ENCODE data around the gene INTS6.

DNA sequence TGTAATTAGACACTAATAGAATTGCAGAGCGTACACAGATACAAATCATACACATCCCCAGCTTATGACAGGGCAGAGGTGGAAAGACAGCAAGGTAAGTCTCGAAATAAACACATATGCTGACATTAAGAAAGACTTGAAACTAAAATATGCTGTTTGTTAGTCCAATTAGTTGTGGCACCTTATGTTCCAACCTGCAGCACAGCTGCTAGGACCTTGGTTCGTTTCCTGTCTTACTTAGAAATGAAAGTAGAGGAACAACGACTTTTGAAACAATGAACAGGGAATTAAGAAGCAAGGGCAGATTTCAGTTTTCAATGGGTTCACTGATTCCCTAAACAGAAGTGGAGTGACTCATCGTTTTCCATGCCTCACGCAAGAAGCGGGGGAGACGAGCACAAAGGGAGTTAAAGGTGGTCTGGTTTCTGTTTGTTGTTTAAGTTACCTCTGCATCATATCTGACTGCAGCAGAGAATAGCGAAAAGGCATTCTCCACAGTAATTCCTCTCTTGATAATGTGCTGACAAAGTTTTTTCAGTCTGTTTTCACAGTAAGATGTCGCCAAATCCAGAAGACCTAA, 44.8 kb downstream of the PHF11 start:
- PRO-cap = no peak

DNA sequence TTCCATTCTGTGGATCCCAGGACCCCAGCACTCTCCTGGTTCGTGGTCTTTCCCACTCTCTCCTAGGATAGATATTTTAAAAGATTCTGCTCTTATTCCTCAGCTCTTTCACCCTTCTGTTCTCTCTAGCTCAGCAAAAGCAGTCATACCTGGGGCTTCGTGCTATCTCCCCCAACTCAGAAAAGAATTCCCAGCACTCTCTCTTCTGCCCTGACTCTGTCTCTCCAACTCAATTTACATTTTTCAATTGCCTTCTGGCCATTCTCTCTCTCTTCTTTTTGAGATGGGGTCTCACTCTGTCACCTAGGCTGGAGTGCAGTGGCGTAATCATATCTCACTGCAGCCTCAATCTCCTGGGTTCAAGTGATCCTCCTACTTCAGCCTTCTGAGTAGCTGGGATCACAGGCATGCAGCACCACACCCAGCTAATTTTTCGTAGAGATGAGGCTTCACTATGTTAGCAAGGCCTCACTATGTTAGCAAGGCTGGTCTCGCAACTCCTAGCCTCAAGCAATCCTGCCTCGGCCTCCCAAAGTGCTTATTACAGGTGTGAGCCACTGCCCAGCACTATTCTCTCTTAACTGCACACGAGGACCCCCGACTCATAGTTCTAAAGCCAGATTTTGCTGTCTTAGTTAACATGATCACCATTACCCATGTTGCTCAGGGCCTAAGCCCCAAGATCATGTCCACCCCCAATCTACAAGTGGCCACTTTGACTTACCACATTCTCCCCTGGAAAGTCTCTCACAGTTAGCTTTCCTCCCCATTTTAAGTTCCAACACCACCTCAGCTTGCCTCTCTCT, 4.5 kb downstream of the EBPL start:
- PRO-cap = no peak

DNA sequence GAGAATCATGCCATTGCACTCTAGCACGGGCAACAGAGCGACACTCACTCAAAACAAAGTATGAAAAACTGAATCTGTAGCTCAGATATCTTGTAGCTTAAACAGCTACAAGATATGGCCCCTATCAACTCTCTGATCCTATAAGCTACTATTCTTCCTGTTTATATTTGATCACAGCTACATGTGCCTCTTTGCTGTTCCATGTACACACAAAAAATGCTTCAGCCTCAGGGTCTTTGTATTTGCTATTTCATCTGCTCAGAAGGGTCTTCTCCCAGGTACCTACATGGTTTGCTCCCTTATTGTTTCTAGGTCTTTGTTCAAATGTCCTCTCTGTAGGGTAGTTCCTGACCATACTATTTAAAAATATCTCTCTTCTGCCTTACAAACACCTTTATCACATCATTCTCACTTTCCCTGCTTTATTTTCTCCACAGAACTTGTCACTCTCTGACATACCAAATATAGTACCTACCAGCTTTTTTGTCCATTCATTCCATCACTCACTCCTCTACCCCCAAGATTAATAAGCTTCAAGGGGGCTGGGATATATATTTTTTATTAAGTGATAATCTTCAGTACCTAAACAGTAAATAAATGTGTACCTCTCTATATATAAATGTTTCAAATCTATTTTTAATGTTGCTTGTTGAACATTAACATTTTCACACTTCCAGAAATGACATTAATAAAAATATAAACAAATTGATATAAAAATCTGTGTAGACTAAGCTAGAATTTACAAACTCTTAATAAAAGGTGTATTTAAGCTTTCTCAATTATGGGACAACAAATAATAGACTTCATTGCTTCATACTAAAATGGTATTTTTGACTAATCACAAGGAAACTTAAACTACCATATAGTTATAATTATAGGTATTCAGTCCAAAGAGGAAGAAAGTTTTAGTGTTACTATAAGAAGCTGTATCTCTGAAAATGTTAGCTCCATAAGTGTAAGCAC, 27.9 kb downstream of the KCNRG start:
- PRO-cap = no peak

DNA sequence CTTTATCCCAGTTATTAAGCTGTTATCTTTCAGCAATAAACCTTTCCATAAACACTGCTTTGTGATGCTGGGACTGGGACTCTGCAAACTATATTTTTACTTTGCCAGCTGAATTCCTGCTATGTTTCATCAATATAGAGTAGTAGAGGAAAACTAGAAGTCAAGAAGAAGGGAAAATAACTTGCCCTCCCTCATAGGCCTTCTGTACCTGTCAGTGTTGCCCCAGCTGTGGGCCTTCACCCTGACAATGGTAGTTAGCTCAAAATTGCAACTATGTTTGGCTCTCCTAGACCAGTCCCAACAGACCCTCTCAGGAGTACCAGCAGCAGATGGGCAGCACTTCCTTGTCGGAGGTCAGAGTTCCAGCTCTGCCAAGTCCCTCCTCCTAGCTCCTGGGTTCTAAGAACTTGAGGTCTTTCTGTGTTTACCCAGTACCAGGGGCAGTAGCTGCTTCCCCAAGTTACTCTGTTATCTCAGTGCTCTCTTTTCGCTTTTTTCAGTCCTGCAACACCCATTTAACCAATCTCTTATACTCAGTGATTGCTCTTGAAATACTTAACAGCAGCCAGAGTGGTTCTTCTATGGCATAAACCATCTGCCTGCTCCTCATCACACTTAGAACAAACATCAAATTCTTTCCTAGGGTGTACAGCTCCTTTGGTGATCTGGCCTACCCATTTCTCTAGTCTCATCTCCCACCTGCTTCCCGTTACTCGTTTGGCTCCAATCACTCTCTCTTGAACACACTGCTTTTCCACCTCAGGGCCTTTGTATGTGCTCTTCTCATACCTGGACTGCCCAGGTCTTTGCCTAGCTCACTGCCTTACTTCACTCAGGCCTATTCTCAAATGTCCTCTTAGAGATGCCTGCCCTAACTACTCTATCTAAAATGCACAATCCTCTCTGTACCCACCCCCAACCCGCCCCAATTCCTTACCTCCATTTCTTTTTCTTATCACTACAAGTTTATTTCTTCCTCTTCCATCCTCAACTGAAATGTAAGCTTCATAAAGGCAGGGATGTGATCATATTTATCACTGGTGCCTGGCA, 100.2 kb downstream of the KCNRG start:
- PRO-cap = no peak

DNA sequence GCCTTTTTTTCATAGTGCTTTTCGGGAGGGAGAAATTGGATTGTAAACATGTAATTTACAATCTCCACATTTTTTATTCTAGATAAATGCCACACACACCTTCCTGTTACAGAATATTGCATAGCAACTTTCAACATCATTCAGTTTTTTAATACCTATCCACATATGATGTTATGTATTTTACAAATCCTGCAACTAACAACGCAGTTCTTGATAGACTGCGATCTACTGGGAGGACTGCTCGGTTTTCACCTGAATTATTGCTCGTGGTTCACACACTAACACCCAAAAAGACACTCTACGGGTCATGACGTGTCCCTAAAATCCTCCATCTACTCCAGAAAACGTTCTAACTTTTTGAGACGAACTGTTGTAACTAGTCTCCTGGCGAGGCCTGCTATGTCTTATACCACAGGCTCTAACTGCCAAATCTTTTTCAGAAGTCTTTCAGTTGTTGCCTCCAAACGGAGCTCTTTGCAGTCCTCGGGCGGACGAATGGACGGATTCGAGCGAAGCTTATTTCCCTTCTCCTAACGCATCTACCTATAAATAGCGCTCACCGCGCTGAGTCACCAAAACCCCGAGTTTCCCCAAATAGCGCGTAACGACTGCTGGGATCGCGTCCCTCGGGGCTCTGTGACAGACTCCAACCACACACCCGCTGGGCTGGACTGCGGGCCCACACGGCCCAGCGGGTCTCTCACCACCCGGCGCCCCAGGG, 108.3 kb downstream of the KCNRG start:
- PRO-cap = bidirectional peak, plus-strand start at position 653 of the sequence, minus-strand start at position 522 of the sequence

DNA sequence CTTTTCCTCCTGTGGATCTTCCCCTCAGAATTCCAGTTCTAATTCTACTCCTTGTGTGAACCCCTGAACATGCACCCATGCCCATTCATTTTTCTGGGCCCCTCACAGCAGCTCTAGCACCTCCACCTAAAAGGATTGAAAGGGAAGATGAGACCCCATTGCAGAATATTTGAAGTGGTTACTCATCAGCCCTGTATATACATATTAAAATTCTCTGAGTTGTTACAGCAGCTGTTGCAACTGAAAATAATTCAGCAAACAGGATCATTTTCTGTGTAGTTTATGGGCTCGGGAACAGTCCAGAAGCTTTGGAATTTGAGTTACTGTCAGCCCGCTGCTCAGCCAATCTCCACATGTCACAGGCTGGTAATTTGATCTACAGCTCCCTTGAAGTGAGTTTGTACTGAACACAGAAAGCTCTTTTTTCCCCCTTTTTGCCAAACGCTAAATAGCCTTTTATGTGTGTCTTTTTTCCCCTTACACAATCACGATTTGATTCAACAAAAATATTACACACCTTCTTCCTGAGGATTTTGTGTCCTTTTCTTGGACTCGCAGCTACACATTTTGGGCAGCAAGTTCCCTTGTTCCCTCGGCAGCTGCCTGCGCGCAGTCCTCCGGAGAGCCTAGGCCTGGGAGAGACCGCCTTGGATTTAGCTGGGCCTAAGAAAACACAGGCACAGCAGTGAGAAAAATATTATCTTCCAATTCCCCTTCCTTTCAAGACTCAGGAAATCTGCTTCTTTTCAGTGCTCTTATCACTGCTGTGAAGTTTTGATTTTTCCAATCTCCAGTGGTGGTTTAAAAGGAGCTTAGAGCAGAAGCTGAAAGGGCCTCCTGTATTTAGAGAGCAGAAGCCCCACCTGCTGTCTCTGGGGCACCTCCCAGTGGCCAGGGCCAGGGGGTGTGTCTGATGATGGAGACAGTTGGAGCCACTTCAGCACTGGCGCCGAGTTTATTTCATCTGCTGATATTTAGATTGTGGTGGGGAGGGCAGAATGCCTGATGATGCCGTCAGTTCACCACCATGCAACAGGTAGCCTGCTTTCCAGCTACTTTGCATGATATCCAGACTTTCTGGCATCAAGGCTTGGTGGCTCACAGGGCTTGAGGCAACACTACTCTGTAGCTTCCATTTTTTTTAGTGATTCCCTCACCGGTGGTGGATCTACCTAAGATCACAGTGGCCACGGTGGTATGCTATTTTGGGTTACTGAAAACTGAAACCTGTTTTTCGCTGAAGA, 371.5 kb downstream of the KCNRG start:
- PRO-cap = no peak

- PRO-cap = no peak
Observed at GRCh38 chr13:50512632-50512936, 330.9 kb downstream of the DLEU7 start.

DNA sequence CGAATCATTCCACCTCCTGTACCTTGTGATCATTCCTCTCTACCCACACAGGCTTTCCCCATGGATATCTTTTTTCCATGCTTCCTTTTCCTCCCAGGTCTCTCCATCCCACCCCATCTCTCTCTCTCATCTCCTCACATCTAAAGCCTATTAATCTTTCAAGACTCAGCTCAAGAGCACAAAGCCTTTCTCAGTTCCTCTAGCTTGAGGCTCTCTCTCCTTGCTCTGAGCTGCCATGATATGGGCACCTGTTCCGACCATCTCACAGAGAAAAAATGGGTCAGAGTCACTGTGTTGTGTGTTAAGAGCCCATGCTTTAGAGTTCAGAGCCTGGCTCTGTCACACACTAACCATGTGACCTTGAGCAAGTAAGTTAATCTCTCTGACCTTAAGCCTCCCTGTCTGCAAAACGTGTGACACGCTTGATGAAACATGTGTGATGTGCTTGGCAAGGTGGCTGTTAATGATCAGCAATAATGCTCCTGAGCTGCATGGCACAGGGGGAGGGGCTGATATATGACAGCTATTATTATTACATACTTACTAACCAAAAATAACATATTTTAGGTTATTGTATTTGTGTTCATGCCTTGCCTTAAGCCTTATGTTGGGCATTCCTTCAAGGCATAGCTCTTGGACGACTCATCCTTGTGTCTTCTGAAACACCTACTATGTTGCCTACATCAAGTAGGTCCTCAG, 245.1 kb downstream of the DLEU7 start:
- PRO-cap = no peak

GRCh38 chr13:50685498-50685948, 158.0 kb downstream of the DLEU7 start:
- PRO-cap = no peak

GRCh38 chr13:51134690-51135401, 23.8 kb upstream of the C13orf42 start:
- PRO-cap = no peak

DNA sequence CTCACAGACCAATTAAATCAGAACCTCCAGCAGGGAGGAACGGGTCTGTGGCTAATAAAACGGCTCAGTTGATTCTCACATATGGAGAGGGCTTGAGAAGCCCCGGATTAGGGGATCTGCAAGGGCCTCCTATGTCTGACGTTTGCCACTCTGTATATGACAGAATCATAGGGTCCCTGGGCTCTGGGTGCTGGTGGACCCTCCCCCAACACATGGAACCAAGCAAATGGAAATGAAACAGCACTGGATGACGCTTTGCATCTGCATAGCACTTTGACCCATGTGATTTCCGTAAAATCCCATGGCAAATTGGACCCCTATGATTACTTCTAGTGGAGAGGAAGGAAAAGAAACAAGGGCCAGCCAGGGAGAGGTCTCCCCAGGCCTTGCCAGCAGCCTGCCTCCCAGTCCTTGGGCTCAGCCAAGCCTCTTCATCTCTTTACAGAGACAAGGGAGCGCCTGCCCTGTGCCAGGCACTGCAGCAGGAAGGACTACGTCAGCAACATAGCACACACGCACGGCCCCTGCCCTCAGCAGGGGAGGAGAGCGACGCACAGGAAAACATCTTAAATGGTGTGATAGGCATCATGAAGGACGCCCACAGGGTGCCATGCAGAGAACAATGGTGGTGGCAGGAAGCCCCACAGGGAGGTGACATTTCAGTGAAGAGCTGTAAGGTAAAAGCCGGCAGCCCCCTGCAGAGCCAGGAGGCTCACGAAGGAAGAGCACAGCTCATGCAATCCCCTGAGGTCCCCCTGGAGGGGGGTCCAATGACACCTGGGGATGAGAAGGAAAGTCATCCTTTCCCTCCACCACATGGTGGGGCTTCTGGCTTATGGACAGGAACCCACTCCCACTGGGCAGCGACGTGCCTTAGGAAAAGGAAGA, 37.0 kb upstream of the C13orf42 start:
- PRO-cap = no peak

GRCh38 chr13:51375884-51376322, 36.4 kb downstream of the SERPINE3 start:
- PRO-cap = no peak

GRCh38 chr13:51406155-51406833, 46.5 kb downstream of the INTS6 start:
- PRO-cap = no peak

- PRO-cap = no peak
Observed at GRCh38 chr13:51422580-51423429, 30.0 kb downstream of the INTS6 start.

DNA sequence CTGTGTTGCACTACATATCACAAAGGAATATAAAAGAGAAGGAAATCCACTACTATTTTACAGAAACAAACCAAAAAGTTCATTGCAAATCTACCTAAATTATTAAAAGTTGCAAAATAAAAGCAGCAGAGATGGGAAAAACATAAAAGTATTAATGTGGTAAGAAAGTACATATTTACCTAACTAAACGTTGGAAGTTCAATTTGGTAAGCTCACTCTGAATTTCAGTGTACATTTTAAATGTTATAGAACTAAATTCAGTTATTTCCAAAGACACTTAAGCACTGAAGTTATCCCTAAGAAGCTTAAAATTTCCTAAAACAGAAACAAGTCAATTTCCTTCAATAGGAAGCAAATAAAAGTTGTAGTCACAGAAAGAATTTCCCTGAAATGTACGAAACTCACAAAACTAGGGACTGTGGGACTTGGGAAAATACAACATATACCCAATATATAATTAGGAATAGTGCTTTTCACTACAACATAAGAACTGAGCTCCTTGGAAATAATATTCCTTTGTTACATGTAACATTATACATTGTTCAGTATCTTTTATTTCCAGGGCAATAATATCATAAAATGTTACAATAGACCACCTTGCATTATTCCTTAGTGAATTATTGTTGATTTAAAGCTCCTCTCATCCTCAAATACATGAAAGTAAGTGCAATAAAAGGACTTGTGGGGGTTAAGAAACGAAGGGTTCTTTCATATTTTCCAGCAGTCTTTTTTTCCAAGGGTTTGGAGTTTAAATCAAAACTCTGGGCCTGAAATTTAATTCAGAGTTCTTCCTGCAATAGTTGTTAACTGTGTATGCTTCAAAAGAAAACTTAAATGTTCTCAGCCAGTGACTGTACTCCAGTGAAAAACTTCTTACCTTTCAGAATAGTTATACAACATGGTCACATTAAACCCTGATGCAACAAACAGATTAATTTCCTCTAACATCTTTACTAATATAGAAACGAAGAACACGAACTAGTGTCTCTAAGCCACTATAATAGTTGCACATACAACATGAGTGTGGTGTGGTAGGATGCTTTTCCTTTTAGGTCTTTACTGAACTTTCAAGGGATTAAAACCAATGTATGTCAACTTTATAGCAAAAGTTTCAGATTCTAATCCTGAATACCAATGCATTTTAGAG, 2.8 kb downstream of the INTS6 start:
- PRO-cap = no peak

- PRO-cap = unidirectional peak, minus-strand start at chr13:51452688; bidirectional peak, plus-strand start at chr13:51453346, minus-strand start at chr13:51453031
Observed at GRCh38 chr13:51452418-51453145, at the start of gene INTS6. INTS6 (minus strand) TSS chr13:51453036.

DNA sequence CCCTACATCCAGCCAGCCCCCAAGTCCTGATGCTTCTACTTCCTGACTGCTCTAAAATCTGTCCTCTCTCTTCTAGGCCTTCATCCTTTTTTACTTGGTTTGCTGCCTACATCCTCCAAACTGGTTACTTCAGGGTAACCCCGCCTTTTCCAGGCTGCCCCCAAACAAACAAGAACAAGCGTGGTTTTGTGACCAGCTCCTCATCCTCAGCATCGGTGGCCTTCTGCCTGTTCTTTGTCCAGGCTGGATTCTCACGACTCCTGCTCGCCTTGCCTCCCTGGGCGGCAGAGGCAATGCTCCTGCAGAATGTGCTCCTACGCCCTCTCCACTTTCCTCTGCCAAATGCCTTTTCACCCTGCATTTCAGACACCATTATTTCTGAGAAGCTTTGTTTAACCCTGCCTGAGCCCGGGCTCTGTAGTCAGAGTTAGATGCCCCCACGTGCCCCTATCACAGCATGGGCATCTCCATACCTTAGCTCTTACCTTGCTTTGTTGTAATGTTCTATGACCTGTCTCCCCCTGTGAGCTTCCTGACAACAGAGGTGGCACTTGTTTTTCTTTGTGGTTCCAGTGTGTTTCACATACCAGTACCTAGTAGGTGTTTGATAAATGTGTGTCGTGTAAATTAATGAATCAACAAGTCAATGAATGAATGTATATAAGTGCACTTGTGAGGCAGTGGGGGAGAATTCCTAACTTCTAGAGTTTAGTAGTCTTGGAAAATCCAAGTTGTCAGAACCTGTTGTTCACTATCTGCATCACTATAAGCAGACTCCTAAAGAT, 61.9 kb downstream of the WDFY2 start:
- PRO-cap = no peak

DNA sequence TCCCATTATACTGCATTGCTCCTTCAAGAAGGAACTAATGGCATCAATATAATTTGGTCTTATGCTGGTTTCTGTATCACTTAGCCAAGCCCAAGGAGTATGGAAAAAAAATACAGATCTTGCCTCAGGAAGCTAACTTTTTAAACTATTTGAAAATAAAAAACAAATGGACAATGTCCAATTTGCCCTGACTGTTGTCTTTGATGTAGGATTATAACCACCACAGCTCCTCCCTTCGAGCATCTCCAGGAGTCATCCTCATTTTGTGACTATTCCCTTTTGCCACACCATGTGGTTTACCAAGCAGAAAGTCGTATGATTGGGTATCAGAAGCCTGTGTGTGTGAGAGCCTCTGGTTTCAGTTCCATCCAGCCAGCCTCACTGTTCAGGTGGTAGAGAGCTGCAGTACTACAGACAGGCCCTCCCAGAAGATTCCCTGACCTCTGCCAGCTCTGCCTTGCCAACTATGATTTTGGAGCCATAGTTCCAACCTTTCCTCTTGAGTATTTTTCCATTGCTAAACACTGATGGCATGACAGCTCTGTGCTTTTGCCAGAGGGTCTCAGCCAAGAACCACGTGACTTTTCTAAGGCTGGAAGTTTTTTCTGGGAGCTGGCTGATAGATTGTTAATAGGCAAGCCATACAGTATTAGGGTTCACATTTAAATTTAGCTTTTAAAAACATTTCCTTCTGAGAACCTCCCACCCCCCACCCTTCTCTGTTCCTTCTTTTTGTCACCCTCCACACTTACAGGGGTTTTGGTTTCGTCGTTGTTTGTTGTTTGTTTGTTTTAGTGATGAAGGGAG, 82.5 kb downstream of the DHRS12 start:
- PRO-cap = no peak

- PRO-cap = no peak
Observed at GRCh38 chr13:51739524-51739956, 64.4 kb downstream of the DHRS12 start.

GRCh38 chr13:51752656-51753360, 51.2 kb downstream of the DHRS12 start:
- PRO-cap = no peak

Measured in Calu3 (cell line).